Heart right ventricle (tissue), 2 donors: Measurements from ENCODE around the gene SPDYE15.

DNA sequence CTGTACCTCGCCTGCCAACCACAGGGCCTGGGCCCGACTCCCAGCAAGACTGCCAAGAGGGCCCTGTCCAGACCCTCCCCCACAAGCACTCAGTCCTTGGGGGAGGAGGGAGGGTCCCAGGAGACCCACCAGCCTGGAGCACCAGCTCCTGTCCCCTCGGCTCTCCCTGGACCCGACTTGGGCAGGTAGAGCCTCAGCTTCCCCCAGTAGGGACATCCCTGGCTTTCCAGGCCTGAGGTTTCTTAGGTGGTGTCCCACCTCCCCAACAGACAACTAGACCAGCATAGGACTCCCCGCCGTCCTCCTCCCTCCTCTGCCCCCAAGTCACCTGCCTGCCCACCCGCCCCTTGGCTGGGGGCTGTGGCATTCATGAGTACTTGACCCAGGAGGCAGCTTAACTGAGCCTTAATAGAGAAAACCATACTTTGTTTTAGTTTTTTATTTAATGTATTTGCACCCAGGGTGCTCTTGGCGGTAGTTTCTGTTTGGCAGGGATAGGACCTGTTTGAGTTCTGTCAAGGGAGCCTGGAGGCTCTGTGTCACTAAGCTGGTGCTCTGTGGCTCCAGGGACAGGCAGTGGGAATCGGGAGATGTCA lies 48.2 kb downstream of the RCC1L start:
- PRO-cap, 2 experiments = no peak in any of the 2 experiments

GRCh38 chr7:75237398-75237906 lies 43.1 kb upstream of the SPDYE13 start:
- PRO-cap, 2 experiments = peak in 1 of 2 experiments; most common plus-strand start chr7:75237773 (in 1)

DNA sequence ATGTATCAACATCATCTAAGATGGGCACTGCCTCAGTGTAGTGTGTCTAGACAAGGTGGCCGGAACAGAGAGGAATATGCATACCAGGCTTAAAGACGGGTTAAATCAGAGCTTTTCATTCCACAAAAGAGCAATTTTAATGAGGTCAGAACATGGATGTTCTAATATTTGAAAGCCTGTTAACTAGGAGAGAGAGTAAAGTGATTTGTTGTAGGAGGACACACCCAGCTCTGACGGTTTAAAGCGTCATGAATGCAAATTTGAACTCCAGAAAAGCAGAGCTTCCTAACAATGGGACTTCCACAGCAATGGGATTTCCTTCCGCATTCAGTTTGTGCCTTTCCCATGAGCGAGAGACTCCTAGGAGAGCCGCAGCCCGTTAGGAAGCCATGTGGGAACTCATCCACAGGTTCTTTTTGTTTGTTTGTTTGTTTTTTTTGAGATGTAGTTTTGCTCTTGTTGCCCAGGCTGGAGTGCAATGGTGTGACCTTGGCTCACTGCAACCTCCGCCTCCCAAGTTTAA lies at the start of gene SPDYE15:
Gene SPDYE15, plus strand, starts transcription at position 288 of the 523 bp plus-strand sequence.
- PRO-cap, 2 experiments = no peak in any of the 2 experiments

DNA sequence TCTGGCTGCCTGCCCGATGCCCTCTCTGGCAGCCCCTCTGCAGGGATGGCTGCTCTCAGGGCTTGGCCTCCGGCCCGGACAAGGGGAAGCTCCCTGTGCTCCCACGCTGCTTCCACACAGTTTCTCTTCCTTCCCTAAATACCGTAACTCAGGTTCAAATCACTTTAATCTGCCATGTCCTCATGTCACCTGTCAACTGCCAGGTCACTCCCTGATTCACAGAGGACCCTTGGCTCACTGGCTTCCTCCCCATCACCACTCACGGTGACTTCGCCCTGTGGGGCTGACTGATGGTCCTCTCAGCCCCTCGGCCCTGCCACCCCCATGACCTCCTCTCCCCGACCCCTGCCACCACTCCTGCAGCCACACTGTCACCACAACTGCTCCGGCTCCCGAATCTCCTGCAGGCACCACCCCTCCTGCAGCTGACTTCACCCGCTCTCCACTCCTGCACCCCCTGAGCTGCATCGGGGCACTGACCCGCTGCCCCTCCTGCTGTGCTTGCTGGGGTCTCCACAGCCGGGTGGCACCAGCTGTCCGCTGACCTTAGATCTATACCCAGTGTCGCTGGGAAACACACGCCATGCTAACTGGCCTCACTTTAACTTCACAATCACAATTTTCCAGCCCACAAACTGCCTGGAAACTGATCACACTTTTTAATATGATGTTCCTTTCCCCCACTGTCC lies 24.6 kb downstream of the TRIM73 start:
- PRO-cap, 2 experiments = no peak in any of the 2 experiments

GRCh38 chr7:75440925-75441885 lies 44.9 kb downstream of the POM121C start:
- PRO-cap, 2 experiments = no peak in any of the 2 experiments

- PRO-cap, 2 experiments = no peak in any of the 2 experiments
Measured at GRCh38 chr7:75559577-75560306, 67.6 kb downstream of the SPDYE5 start.

DNA sequence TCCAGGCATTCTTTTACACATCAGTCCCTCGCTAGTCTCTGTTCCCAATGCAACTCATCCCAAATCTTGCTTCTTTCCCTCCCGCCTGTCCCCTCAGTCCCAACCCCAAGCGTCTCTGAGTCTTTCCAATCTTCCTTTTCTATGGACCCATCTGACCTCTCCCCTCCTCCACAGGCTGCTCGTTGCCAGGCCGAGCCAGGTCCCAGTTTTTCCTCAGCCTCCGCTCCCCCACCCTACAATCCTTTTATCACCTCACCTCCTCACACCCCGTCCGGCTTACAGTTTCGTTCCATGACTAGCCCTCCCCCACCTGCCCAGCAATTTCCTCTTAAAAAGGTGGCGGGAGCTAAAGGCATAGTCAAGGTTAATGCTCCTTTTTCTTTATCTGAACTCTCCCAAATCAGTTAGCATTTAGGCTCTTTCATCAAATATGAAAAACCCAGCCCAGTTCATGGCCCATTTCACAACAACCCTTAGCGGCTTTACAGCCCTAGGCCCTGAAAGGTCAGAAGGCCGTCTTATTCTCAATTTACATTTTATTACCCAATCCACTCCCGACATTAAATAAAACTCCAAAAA lies 8.7 kb upstream of the CCL26 start:
- PRO-cap, 2 experiments = no peak in any of the 2 experiments

GRCh38 chr7:75881817-75882577 lies 3.2 kb downstream of the RHBDD2 start:
- PRO-cap, 2 experiments = no peak in any of the 2 experiments

GRCh38 chr7:75995056-75995703 lies 785 bp upstream of the TMEM120A start:
- PRO-cap, 2 experiments = peak in 1 of 2 experiments; most common minus-strand start chr7:75995178 (in 1)

DNA sequence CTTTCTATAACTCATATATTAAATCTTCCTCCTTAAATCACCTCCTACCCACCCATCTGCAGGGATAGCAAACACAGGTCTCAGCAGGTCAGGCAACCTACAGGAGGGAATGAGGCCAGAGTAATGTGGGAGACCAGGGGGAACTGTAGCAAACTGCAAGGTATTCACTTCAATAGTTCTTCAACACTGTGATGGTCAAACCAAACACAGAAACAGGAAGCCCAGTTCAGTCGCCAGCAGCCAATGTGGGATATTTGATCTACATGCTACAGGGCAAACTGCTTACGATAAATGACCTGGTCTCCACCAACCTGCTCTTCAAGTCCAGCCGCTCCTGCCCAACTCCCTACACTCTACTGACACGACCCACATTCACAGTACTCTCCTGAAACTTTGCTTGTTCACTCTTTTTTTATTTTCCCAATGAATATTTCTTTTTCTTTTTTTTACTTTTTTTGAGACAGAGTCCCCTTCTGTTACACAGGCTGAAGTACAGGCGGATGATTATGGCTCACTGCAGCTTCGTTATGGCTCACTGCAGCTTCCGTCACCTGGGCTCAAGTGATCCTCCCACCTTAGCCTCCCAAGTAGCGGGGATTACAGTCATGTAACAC lies 42.0 kb downstream of the MDH2 start:
- PRO-cap, 2 experiments = no peak in any of the 2 experiments

DNA sequence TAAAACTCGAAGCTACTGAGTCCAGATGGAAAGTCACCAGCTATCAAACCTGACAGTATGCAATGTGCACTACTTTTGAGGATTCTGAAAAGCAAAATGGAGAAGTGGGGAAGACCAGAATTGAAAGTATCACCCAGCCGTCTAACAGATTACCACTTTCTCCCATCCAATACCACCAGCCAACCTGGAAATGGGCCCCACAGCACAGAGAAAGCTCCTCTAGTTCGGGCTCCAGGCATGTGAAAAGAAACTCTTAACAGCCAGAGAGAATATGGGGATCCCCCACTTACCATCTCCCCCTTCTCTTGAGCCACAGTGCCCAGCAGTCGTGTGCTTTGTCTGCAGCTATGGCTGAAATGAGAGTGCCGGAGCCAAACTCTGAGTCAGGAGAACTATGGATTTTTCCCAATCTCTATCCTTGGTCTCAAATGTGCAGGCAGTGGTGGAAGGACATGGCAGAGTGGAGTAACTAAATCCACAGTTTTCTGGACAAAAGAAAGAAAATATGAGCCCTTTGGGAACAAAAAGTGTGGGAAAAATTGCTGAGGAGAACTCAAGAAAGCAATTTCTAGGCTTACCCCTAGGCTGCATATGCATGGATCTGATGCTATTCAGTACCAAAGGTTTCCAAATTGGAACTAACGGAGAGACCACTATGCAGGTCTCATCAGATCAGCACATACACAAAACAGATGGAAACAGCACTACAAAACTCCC lies 67.6 kb upstream of the SRRM3 start:
- PRO-cap, 2 experiments = no peak in any of the 2 experiments

DNA sequence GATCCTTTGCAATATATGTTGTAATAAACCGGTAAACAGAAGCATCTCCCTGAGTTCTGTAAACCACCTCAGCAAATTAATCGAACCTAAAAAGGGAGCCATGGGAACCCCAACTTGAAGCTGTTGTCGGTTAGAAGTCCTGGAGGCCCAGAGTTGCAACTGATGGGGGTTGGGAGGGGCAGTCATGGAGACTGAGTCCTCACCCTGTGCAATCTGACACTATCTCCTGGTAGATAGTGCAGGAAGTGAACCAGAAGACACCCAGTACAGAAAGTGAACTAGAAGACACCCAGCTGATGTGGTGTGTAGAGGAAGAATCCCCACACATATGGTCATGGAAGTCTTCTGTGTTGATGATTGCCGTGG lies 58.9 kb upstream of the SRRM3 start:
- PRO-cap, 2 experiments = no peak in any of the 2 experiments

DNA sequence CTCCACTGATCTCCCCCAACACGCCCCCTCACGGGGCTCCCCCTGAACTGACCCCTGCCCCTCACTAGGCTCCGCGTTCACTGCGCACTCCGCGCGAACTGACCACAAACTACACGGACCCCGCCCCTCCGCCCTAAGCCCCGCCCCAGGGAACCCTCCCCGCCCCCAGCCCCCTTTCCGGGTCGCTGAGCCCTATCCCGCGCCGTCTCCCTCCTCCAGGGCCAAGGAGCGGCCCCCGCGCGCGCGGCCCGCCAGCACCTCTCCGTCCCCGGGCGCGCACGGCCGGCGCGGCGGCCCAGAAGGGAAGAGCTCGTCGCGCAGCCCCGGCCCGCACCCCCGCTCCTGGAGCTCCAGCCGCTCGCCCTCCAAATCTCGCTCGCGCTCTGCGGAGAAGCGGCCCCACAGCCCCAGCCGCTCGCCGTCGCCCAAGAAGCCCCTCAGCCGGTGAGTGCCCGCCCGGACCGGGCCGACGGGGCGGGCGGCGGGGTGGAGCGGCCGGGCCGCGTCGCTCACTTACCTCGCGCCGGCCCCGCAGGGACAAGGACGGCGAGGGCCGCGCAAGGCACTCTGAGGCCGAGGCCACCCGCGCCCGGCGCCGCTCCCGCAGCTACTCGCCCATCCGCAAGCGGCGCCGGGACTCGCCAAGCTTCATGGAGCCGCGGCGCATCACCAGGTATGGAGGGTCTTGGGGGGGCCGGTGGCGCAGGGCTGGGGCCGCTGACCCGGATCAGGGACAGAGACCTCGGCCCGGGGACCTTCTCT lies 19.9 kb upstream of the HSPB1 start:
- PRO-cap, 2 experiments = peak in 2 of 2 experiments; most common plus-strand start position 224 of the sequence (in 2); most common minus-strand start position 100 of the sequence (in 2)

- PRO-cap, 2 experiments = no peak in any of the 2 experiments
Measured at GRCh38 chr7:76328394-76329213, 26.1 kb downstream of the HSPB1 start.

- PRO-cap, 2 experiments = no peak in any of the 2 experiments
Measured at GRCh38 chr7:76365908-76366513, 7.2 kb upstream of the YWHAG start.

GRCh38 chr7:76605767-76606518 lies 21.1 kb downstream of the POMZP3 start:
- PRO-cap, 2 experiments = no peak in any of the 2 experiments

DNA sequence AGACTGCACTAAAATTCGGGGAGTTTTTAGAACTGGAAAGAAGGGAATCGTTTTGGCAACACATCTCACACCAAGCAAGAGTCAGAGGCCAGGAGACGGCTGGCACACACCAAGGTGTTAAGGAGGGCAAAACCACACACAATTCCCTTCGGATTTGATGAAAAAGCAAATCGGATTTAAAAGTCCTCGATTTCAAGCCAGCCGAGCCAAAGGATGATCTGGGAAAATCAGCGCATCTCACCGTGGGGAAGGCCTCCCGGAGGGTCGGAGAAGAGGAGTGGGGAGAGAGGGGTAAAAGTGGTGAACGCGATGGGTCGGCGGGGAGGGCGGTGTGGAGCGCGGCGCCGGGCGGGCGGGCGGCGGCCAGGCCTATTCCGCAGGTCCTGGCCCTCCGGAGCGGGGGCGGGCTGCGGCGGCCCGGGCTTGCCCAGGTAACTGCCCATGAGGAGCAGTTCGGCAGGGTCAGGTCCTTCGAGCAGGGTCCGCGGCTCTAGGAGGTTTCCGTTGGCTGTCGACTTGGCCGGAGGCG lies 548 bp downstream of the POMZP3 start:
- PRO-cap, 2 experiments = no peak in any of the 2 experiments

DNA sequence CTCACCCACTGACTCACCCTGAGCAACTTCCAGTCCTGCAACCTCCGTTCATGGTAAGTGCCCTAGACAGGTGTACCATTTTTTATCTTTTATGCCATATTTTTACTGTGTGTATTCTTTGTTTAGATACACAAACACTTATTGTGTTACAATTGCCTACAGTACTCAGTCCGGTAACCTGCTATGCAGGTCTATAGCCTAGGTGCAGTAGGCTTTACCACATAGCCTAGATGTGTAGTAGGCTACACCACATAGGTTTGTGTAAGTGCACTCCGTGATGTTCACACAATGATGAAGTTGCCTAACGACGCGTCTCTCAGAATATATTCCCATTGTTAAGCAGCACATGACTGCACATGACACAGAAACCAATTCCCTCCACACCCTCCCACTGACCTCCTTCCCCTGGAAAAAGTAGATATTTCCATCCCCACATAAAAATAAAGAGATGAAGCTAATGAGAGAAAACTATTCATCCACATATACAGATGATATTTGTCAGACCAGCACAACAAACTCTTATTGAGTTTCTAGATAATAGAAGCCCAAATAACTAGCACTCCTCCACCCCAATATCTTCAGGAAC lies 44.9 kb upstream of the FGL2 start:
- PRO-cap, 2 experiments = no peak in any of the 2 experiments

DNA sequence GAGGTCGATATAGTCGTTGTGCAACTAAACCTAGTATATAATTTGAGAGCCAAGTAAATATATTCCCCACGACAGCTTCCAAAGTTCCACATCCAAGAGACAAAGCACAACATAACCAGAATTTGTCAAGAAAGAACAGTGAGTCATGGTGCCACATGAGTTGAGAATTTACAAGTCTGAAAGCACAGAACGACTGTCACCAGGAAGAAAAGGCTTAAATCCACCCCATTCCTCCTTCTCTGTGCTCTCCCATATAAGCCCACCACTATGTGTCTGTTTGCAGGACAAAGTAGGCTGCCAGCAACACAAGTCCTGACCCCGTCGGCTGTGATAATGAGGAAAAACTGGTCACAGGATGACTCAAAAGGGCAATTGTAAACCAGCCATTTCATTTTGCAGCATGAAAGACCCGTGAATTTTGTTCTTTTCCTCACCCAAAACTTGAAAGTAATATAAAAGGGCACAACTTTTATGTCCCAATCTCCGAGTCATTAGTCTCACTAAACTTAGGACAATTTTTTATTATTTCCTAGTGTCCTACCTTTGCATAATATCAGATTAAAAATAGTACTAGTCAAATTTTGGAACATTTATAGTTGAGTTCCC lies 32.7 kb downstream of the GSAP start:
- PRO-cap, 2 experiments = no peak in any of the 2 experiments

DNA sequence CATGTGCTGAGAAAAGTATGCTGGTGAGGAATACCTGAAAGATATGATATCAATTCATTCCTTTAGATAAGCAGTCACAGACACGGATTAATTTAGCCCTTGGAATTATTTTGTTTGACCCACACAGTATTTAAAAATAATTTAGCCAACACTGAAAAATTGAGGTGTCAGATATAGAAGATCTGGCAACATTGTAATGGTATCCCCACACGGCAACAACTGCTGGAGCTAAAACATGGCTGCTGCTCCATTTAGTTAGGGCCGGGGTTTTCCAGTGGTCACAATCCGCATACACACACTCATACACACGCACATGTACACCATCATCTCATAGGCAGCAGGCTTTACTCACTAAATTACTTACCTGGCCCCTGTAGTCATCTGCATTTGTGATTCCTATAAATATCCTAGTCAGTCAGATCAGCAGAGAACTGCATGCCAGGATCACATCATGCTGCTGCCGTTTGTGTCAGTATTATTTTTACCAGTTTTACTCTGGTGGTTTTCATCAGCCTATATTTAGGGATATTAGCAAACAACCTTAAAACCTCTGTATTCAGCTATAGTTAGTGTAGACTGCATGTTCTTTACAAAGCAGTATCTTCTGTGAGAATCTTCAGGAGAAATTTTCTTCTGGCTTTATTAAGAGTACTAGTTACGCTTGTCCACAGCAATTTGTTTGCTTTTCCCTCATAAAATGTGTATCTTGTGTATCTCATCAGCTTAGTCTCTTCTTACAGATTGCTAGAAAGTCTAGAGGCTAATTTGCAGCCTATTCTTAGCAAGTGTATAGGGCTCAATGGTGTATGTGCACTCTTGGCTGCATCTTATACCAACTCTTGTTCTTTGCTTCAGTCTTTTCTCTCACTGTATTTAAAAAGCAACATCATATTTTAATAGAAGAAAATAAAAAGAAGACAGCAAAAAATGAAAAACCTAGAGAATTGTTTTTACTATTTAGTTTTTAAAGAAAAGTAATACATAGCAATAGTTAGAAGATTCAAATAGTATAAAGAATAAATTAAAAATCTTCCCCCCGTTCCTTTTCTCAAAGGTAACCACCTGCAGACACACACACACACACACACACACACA lies 38.2 kb upstream of the PTPN12 start:
- PRO-cap, 2 experiments = no peak in any of the 2 experiments